Breast epithelium (tissue), 2 donors: ENCODE data around the genes PLCL2, EFHB and SGO1.

DNA sequence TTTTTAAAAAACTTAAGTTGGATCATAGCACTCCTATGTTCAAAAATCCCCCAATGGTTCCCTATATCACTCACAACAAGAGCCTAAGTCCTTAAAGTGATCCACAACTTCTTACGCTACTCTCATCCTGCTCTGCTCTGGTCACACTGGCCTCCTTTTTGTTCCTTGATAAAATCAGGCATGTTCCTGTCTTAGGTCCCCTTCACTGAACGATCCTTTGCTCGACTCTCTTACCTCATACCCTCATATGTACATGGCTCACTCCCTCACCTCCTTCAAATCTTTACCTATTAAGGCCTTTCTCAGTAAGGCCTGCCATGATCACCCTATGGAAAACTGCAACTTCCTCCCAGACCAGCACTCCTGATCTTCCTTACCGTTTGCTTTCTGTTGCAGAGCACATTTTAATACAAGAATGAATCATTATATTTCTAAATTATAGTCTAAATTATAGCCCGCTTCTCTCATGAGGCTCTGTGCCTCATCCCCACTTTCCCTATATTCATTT, 1.6 kb downstream of the DPH3 start:
- PRO-cap = no peak
- RAMPAGE, long total RNA, 2 experiments = no peak in any of the 2 experiments

DNA sequence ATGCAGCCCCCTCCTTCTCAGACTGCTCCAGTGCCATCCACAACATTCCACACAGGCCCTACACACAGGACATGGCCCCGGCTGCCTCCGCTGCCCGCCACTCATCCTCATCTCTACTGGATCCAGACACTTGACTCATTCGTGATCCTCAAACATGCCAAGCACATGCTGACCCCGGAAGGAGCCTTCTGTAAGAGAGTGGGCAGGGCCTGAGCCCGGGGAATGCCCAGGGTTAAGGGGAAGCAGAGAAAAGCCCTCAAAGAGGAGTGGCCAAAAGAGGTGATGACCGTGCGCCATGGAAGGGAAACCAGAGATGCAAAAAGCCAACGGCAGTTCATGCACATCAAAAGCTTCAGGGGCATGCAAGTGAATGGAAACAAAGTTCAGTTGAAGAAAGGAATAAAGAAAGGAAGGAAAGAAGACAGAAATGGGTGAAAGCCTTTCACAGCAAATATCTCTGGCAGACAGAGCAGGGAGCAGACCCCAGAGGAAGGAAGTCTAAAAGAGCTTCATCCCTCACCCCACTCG, 46.1 kb downstream of the RFTN1 start:
- PRO-cap = no peak
- RAMPAGE, long total RNA, 2 experiments = no peak in any of the 2 experiments

- PRO-cap = no peak
- RAMPAGE, long total RNA, 2 experiments = no peak in any of the 2 experiments
Measured at GRCh38 chr3:16511741-16512443, 1.6 kb downstream of the RFTN1 start.

- PRO-cap = no peak
- RAMPAGE, long total RNA, 2 experiments = no peak in any of the 2 experiments
Measured at GRCh38 chr3:16550769-16551514, 37.4 kb upstream of the RFTN1 start.

DNA sequence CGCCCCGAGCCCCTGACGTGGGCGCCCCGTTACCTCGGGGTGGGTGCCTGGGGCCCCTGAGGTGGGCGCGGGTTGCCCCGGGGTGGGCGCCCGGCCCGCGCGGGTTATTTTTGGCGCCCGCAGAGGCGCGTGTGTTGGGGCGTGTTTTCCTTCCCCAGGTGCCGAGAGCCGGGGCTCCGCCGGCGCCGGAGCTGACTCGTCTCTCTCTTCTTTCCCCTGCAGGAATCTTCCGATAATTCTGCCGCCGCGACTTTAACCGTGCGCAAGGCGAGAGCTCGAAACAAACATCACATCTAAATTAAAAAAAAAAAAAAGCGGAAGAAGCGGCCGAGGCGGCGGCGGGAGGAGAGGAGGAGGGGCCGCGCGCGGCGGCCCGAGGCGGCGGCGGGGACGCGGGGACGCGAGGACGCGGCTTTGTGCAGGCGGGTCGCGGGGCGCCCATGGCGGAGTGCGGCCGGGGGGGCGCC, at the start of gene PLCL2:
PLCL2 (plus strand) TSS at position 356 of the 467 bp plus-strand sequence.
- PRO-cap = bidirectional peak, plus-strand start at position 356 of the sequence, minus-strand start at position 228 of the sequence
- RAMPAGE, long total RNA, 2 experiments = no peak in any of the 2 experiments

DNA sequence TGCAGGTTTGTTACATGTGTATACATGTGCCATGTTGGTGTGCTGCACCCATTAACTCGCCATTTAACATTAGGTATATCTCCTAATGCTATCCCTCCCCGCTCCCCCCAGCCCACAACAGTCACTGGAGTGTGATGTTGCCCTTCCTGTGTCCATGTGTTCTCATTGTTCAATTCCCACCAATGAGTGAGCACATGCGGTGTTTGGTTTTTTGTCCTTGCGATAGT, 69.2 kb downstream of the PLCL2 start:
- PRO-cap = no peak
- RAMPAGE, long total RNA, 2 experiments = no peak in any of the 2 experiments

- PRO-cap = no peak
- RAMPAGE, long total RNA, 2 experiments = no peak in any of the 2 experiments
Measured at GRCh38 chr3:17501485-17502755, 240.5 kb downstream of the TBC1D5 start.

GRCh38 chr3:18111799-18112263, 313.3 kb downstream of the SATB1 start:
- PRO-cap = no peak
- RAMPAGE, long total RNA, 2 experiments = no peak in any of the 2 experiments

GRCh38 chr3:18341093-18341478, 84.1 kb downstream of the SATB1 start:
- PRO-cap = no peak
- RAMPAGE, long total RNA, 2 experiments = no peak in any of the 2 experiments

DNA sequence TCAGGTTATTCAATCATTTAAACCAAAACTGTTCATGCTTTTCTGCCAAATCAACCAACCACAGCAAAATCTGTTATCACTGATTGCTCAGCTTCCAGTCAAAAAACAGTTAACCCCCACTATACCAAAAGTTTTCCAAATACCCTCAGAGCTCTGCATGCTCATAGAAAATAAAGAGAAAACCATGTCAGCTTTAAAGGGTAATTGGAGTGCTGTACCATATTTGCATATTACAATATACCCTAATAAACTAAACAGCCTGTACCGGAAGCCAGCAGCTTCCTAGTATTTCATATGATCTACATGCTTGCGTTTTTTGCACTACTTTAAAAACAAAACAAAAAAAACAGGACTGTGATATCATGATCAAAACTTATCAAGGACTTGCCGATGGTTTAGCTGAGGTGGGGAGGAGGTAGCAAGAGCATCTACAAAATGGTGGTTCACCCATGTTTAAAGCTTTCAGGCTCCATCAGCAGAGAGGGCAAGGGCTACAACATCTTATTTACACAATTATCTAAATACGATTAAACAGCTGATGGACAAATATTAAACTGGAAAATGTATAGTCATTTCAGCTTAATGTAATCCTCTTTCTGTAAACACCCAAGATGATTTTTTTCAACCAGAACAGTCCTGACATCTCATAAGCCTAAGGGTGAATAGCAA, 22.6 kb downstream of the SATB1 start:
- PRO-cap = no peak
- RAMPAGE, long total RNA, 2 experiments = no peak in any of the 2 experiments

DNA sequence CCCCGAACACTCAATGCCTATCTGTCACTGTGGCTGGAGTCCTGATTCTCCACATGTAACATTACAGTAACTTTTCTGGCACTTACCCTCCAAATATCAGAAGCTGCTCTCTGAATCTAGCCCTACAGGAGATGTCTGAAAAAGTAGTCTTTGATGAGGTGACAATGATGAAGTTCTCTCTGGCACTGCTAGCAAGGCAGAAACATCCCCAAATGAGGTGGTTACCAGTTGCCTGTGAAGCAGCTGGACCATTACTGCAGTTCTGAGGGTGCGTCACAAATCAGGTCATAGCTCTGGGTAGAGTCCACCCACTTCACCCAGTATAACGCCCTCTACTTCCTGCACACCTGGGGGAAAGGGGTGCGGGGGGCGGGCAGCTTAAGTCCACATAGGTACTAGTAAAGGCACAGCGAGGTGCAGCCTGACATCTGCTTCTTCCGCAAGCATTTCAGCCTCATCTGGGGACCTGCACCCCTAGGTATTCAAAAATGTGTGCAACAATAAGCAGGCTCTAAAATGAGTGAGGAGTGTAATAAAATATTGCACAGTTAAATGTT, 13.4 kb upstream of the SATB1 start:
- PRO-cap = no peak
- RAMPAGE, long total RNA, 2 experiments = no peak in any of the 2 experiments

DNA sequence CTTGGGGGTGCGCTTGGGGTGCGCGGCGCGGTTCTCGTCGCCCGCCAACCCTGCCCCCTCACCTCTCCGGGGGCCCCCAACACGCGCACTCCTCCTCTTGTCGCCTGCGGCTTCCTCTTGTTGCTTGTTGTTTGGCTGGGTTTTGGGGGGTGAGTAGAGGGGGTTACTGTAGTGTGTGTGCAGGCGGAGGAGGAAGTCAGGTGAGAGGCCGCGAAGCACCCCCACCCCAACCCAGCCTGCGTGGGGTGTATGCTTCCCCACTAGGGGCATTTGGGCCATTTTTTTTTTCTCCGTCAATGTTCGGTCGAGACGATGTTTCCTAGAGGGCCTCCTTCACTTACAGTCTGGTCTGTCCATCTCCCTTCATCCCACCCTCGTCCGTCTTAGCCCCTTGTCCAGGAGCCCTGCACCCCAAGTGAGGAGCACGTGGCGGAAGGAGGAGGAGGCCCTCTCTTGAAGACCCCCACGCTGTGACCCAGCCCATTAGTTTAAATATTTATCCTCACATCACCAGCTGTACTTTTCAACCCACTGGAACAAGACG, 20.4 kb upstream of the SATB1 start:
- PRO-cap = no peak
- RAMPAGE, long total RNA, 2 experiments = no peak in any of the 2 experiments

DNA sequence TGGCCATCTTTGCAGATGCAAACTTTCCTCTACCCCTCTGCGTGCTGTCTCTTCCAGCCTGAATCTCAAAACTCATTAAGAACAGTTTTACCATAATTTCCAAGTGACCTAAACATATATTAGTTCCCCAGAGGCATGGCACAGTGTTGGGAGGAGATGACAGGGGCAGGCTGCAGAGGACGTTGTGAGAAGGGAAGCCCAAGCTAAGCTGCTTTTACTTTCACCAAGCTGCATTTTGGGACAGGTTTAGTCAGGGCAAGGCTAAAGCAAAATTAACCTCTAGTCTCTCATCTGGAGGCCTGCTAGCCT, 318.6 kb upstream of the SATB1 start:
- PRO-cap = no peak
- RAMPAGE, long total RNA, 2 experiments = no peak in any of the 2 experiments

DNA sequence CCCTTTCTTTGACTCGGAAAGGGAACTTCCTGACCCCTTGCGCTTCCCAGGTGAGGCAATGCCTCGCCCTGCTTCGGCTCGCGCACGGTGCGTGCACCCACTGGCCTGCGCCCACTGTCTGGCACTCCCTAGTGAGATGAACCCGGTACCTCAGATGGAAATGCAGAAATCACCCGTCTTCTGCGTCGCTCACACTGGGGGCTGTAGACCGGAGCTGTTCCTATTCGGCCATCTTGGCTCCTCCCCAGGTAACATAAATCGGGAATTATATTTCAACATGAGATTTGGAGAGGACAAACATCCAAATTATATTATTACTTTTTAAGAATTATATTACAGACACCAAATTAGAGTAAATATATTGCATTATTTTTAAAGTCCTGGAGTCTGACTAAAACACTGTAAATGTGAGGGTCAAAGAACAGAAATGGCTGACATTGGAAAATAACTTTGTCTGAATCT, 212.0 kb upstream of the KCNH8 start:
- PRO-cap = no peak
- RAMPAGE, long total RNA, 2 experiments = no peak in any of the 2 experiments

- PRO-cap = no peak
- RAMPAGE, long total RNA, 2 experiments = no peak in any of the 2 experiments
Measured at GRCh38 chr3:19342453-19342867, 194.2 kb downstream of the KCNH8 start.

- PRO-cap = no peak
- RAMPAGE, long total RNA, 2 experiments = no peak in any of the 2 experiments
Measured at GRCh38 chr3:19934020-19934777, at the start of gene EFHB. EFHB (minus strand) TSS chr3:19934217.

- PRO-cap = no peak
- RAMPAGE, long total RNA, 2 experiments = no peak in any of the 2 experiments
Measured at GRCh38 chr3:20023545-20024295, 11.7 kb upstream of the PP2D1 start.

- PRO-cap = no peak
- RAMPAGE, long total RNA, 2 experiments = no peak in any of the 2 experiments
Measured at GRCh38 chr3:20115146-20115396, 70.9 kb downstream of the SGO1 start.

GRCh38 chr3:20185760-20186694, at the start of gene SGO1:
SGO1 (minus strand) TSS chr3:20186206.
- PRO-cap = unidirectional peak, plus-strand start at chr3:20186363
- RAMPAGE, long total RNA, 2 experiments = start-site peak on the plus strand in 1 of 2 experiments, at chr3:20186363-20186543 at its widest, 6 to 13 reads per replicate

- PRO-cap = no peak
- RAMPAGE, long total RNA, 2 experiments = no peak in any of the 2 experiments
Measured at GRCh38 chr3:20186695-20187098, 691 bp upstream of the SGO1 start.